LNCaP clone FGC (cell line): ENCODE results near the gene TGFB3.

DNA sequence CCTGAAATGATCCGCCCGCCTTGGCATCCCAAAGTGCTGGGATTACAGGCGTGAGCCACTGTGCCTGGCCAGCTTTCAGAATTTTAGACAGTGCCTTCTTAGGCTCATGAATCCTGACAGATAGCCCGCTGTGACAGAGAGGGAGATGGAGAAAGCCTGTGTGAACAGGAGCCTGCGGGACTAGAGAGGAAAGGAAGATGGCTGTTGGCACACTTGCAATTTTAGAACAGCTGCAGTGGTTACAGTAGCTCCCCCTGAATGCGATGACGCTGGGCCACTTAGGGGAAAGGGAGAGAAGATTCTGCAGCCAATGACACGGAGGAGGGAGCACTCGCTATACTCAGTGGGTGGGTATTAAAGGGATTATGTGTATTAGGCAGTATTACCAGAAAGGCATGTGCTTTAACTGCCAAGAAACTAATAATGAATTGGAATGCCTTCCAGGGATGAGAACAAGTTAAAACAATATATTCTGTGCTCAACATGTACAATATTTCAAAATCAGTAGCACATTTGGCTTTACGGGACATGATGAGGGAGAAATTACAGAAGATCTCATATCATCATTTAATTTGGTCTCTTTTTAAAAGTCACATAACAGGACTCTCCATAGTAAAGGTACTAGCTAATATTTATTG is 36.1 kb upstream of the FOS start:
- RRBS, 2 experiments, result no CpG with 5 or more reads among the region's 10 CpGs

DNA sequence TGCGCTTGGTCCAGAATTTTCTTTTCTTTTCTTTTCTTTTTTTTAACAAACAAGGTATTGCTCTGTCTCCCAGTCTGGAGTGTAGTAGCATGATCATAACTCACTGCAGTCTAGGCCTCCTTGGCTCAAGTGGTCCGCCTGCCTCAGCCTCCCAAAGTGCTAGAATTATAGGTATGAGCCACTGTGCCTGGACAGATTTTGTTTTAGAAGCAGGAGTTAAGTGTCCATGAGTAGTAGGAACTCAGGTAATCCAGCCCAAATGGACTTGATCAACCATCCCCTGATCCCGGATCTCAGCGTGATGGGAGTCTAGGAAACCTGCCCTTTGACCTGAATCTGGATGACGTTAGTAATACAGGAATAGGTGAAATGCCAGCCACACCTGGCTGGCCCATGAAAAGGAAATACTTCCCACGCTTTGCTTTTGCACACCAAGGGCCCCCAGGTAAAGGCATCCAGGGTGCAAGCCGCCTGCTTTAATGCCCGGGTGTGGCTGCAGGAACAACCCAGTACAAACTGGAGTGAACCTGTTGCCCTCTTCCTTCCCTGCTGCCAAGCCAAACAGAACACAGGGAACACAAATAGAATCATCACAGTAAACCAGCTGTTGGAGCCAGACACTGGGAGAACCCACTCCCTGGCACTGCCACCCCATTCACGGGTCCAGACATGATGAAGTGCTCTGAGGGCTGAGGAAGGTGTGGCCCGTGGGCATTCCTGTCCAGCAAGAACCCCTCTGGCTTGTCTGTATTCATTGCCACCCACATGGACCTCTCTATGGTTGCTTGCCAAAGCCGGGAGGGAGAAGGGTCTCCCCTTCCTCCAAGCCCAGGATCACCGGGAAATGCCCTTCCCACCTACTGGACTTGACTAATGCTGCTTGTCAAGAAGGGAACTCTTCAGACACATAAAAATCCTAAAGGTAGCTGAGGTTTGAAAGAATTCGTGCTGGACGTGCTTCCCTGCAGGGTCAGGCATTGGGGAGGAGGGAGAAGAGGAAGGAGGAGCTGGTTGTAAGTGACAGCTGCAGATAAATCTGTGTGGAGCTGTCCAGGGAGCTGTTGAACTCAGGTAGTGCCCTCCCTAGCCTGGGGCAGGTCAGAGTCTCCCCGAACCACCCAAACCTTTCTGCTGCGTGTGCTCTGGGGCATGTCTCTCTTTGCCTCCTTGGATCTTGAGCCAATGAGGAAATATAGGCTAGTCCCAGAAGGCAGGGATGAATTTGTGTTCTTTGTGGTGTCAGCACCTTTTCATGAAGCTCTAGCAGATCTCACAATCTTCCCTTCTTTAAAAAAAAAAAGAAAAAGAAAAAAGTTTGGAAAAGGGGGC is 24.1 kb upstream of the FOS start:
- RRBS, 2 experiments, result 11% methylated on average over 1 of the region's 16 CpGs; no CpG with 5 or more reads in 1 of the 2 experiments

- RRBS, 2 experiments, result no CpG with 5 or more reads among the region's 13 CpGs
These were observed 19.1 kb upstream of the FOS start for GRCh38 chr14:75259422-75260103.

DNA sequence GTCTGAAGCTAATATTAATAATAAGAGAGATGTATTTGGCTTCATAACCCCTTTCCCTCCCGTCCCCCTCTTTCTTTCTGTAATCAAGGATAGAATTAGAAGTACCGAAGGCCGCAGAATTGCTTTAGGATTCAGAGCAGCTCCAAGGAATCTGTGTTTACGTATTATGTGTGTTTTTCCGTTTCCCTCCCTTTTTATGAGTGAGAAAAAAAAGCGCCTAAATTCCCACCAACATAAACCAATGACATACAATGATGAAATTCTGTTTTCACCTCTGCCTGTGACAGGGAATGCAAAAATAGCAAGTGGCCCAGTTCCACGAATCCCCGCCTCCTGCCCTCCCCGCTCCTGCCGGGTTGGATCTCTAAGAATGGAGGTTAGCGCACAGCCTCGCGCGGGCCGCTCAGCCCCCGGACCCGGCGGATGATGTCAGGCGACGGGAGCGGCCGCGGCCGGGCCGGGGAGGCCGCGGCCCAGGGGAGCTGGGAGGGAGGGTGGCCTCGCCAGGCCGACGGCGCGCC is 1.9 kb upstream of the FOS start:
- RRBS, 2 experiments, result under 1 to 3% methylated on average over 21 to 22 of the region's 32 CpGs

- RRBS, 2 experiments, result 2 to 5% methylated on average over 19 to 20 of the region's 71 CpGs
These were observed 456 bp downstream of the JDP2 start for GRCh38 chr14:75428169-75428786.

- RRBS, 2 experiments, result no CpG with 5 or more reads among the region's 5 CpGs
These were observed 7.8 kb downstream of the JDP2 start for GRCh38 chr14:75435551-75436019.

DNA sequence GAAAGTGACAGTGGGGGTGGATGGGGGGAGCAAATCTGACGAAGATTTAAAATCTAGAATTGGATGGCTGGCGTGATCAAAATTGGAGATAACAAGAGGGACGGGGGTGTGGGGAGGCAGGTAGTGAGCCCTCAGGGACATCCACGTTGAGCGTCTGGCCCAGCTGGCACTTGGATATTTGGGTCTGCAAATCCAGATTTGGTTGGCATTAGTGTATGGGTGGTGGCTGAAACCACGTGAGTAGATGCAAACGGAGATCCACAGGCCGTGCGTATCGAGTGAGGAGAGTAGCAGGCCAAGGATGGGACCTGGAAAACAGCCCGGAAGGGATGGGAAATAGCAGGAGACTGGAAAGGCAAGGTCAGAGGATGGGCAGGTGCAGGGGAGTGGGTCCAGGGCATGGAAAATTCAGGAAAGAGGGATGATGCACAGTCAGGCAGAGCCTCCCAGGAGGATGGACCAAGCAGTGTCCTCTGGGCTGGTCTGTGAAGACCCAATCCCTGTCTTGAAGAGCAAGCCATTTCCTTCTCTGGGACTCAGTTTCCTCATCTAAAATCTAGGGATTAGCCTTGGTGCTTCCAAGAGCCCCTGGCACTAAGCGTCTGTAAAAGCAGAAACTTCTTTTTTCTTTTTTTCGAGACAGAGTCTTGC is 23.6 kb downstream of the JDP2 start:
- RRBS, 2 experiments, result no CpG with 5 or more reads among the region's 13 CpGs

- RRBS, 2 experiments, result no CpG with 5 or more reads among the region's 16 CpGs
These were observed 20.4 kb downstream of the BATF start for GRCh38 chr14:75542419-75543241.

DNA sequence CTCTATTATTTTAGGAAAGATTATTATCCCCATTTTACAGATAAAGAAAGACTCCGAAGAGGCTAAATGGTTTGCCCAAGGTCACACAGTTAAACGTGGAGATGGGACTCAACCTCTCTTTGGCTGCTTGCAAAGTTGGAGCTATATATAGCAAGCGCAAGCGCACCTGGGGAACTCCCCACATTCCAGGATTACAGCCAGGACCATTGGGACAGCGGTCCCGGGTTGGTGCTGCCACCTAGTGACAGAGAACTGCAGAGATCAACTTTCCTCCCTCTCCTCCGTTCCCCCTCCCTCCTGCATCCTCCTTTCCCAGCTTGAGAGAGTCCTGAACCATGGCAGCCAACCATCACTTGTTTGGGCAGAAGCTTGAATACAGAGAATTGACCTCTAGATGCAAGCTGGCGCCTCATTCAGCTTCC is 17.5 kb upstream of the FLVCR2 start:
- RRBS, 2 experiments, result no CpG with 5 or more reads among the region's 8 CpGs

- RRBS, 2 experiments, result no CpG with 5 or more reads among the region's 9 CpGs
These were observed 50.8 kb downstream of the TTLL5 start for GRCh38 chr14:75711526-75712573.

DNA sequence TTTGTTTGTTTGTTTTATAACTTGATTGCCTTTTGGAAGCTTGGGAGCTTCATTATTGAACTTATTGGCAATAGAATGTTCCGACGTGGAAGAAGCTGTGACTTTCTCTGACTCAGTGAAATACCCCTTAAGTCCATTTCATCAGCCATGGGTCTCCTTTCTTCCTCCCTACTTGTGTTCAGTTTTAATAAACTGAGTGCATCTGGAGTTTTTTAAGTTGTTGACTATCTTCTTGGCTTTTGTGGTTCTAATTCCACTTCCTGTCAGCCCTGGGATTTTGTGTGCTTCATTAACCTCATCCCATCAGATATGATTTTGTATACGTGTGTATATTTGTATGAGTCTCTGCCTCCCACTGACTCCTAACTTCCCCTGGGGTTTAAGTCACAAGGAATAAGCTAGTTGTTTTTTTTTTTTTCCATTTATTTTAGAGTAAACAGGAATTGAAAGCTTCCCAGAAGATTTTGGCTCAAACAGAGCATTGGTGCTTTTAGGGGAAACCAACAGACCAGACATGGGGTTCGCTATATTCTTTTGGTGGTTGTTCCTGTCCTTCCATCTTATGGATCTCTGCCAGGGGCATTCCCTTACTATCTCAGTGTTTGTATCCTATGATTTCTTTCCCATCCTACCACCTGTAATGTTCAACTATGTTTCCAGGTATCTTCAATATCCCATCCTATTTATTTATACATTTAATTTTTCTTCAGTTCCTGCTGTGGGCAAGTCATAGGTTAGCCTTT is 62.7 kb downstream of the TTLL5 start:
- RRBS, 2 experiments, result no CpG with 5 or more reads among the region's 4 CpGs

DNA sequence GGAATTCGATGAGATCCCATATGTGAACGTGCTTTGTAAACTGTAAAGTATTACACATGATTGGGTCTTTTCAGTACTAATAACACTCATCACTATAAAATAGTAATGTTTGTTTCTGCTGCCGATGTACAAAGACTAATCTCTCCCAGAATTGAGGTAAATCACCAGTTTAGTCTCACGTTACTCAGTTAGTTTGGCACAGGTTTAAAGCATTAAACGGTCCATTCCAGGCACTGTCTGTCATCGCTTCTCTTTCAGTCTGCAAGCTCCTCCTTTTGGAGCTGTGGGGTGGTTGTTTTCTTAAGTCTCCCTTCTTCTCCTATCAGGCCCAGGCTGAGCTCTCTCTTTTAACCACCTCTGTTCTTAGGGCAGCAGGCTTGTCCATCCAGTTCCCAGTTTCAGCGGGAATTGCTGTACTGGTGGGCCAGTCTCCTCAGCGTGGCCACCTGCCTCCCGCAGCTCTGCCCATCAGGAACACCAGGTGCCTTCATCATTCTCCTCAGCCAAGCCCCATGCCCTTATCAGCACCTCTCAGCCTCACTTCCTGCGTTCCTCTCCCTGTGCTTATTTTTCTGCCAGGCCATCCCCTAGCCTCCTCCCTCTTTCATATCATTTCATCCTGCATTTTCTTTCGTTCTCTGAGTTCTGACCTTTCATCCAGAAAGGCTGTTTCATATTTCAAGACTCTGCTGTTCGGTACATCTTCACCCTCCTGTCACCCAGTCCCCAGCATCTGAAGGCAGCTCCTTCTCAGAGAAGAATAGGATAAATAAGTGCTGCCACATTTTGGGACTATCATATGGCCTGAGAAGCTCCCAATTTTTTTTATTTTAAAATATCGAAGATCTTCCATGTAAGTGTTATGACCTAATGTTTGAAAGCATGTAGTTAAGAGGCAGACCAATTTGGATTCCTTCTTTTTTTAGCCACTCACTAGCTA is 148.9 kb downstream of the TGFB3 start:
- RRBS, 2 experiments, result no CpG with 5 or more reads among the region's 13 CpGs

GRCh38 chr14:75899751-75900035 is 82.1 kb downstream of the TGFB3 start:
- RRBS, 2 experiments, result no CpG with 5 or more reads among the region's 1 CpG

DNA sequence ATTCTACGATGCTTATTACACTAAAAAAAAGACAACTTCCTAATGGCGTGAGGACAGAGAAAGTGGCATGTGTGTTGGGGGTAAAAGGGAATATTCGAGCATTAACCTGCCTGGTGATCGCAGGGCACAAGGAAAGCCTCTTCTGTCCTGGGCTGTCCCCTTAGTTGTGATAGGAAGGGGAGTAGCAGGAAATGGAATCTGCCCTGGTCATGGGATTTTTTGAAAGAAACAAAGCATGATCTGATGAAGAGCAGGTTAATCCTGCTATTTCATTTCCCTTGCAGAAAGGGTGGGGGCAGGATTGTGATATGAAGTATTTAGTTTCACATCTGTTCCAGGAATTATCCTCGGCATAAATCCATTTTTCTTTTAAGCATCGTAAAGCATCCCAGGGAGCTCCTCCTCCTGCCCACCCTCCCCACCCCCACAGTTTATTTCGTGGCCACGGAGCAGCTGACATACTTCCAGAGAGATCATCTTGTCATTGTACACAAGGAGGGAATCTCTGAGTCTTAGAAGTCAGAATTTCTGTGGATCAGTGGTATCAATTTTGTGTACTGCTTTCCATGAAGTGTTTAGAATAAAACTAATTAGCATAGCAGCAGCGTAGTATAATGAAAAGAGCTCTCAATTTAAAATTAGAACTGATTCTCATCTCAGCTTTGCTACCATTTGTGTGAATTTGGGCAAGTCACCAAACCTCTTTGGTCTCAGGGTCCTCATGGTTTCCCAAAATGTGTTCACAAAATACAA is 53.0 kb downstream of the TGFB3 start:
- RRBS, 2 experiments, result no CpG with 5 or more reads among the region's 9 CpGs

- RRBS, 2 experiments, result no CpG with 5 or more reads among the region's 17 CpGs
These were observed at the start of gene TGFB3 for GRCh38 chr14:75981803-75982223. Gene TGFB3, minus strand, starts transcription at chr14:75981995.

- RRBS, 2 experiments, result 60 to 61% methylated on average over 8 of the region's 44 CpGs
These were observed 13.1 kb upstream of the GPATCH2L start for GRCh38 chr14:76138629-76139050.

DNA sequence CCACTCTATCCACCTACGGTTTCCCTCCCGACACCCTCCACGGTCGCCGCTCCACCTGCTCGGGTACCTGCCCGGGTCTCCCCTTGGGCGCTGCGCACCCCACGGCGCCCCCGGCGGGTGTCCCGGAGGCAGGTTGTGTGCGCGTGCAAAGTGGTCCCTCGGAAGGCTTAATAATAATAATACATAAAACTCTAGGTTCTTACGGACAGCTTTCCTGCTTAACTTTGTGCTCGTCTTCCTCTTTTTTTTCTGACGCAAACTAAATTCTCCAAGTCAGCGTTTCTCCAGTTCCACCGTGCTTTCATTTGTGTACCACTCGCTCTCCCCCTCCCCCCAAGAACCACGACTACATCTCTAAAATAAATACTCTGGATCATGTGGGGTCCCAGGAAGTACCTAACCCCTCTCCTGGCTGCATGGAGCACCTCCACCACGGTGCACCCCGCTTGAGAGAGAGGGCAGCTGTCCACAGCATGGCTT is 1.4 kb downstream of the ESRRB start:
- RRBS, 2 experiments, result 2 to 3% methylated on average over 11 of the region's 26 CpGs

GRCh38 chr14:76623160-76623443 is 138.2 kb upstream of the VASH1 start:
- RRBS, 2 experiments, result no CpG with 5 or more reads among the region's 4 CpGs

DNA sequence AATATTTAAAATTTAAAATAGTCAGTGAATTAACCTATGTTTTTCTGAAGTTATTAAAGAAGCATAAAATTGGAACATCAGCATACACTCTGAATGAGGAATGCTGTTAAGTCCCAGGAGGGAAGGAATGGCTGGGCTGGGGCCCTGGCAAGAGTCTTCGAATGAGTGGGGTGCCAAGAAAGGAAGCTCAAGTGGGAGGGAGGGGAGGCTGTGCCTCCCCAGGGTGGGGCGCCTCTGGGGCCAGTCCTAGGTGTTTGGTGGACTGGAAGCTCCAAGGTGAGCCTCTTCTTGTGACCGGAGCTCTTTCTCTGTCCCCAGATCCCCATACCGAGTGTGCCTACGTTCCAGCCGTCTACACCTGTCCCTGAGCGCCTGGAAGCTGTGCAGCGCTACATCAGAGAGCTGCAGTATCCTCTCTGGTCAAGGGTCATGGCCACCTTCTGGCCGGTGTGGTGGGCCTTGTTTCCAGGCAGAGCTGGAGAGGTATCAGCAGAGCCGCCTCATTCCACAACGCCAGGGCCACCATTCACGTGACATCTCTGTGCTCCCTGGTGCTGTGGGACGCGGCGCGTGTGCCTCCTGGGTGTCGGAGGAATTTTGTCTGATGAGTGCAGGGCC is 8.5 kb downstream of the VASH1 start:
- RRBS, 2 experiments, result no CpG with 5 or more reads among the region's 17 CpGs